Cardiac ventricle fibroblast (primary cell): ENCODE data around the genes ZNF717 and C3orf38.

DNA sequence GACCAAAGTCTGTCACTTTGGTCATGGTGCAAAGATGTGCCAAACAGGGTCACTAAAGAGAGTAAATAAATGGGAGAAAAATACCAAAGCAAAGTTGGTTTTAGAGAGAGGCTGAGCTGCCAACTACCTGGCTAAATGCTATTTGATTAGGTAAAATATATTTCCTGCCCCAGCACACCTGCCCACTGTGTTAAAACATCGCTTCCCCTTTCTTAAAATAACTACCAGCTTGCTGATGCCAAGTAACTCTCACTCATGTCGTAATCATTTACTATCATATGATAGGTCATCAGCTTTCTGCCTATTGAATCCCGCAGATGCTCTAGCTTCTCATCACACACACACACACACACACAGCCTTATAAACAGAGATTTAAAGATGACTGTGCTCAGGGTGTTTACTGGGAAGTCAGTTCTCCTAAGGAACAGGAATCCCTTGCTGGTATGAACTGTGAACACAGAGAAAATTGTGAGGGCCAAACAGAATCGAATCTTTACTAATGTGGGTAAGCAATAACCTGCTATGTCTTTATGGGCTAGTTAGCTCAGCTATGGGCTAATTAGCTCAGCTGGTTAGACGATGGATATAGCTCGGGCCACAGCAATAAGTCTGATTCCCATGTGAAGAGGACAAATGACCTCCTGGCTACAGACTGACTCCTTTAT is 173.1 kb downstream of the PDZRN3 start:
- RAMPAGE, long total RNA: no peak

DNA sequence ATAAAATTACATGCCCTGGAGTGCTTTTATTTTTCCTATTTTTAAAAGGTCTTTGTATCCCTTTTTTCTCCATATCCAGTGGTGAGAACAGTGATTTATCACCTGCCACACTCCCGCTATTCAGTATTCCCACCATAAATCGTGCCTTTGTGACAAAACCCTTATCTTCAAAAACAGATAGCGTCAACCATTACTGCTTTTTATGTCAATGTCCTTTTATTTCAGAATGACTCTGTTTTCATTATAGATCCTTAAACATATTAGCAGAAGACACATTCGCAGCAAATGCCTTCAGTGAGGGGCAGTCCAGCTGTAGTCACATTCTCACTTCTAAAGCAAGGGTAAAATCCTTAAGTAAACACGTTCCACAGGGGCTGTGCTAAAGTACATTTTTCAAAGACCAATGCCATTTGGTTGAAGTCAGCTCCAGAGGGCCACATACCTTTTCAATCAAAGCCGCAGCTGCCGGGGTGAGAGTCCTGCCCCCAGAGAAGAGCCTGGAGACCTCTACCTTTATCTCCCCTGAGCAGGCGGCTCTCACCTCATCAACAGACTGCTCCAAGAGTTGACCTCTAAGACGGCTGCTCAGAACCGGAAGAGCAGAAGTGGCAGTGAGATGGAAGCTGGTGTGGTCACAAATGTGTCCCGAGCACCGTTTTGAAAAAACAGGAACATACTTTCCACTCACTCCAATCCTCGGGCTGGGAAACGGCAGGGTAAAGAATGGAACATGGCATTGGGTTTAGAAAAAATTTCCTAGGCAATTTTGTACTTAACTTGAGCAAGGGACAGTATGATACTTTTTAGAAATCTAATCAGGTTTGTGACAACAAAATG is 53.3 kb downstream of the PDZRN3 start:
- RAMPAGE, long total RNA: no peak

- RAMPAGE, long total RNA: no peak
Observed at GRCh38 chr3:75785181-75785943, at the start of gene ZNF717. ZNF717 (minus strand) TSS chr3:75785549.

DNA sequence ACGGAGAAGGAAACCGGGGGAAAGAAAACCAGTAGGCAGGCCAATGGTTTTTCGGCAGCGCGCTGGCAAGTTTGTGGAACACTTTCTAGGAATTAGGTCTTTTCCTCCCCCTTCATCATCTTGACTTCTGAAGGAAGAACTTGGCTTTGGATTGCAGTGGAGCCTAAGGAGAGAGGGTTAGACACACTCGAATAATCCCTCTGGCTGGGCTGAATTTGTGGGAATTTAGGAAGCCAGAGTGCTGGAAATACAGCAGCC is 339 bp downstream of the ROBO2 start:
- RAMPAGE, long total RNA: no peak

- RAMPAGE, long total RNA: no peak
Observed at GRCh38 chr3:77577301-77577662, 537.4 kb downstream of the ROBO2 start.

DNA sequence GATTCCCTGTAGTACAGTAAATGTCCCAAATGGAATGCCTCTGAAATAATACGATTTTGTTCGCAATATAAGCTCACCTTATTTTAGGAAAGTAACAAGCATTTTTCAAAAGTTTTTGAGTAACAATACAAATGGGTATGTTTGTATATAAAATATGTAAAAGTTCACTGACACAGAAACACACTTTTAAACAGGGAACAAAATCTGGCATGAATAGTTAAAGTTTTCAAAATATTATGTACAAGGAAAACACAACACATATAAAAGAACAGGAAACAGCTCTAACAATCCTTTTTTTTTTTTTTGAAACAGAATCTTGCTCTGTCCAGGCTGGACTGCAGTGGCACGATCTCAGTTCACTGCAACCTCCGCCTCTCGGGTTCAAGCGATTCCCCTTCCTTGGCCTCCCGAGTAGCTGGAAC is 846.3 kb downstream of the ROBO1 start:
- RAMPAGE, long total RNA: no peak

- RAMPAGE, long total RNA: no peak
Observed at GRCh38 chr3:78923520-78924749, 843.9 kb downstream of the ROBO1 start.

GRCh38 chr3:79352183-79352493 is 415.7 kb downstream of the ROBO1 start:
- RAMPAGE, long total RNA: no peak

DNA sequence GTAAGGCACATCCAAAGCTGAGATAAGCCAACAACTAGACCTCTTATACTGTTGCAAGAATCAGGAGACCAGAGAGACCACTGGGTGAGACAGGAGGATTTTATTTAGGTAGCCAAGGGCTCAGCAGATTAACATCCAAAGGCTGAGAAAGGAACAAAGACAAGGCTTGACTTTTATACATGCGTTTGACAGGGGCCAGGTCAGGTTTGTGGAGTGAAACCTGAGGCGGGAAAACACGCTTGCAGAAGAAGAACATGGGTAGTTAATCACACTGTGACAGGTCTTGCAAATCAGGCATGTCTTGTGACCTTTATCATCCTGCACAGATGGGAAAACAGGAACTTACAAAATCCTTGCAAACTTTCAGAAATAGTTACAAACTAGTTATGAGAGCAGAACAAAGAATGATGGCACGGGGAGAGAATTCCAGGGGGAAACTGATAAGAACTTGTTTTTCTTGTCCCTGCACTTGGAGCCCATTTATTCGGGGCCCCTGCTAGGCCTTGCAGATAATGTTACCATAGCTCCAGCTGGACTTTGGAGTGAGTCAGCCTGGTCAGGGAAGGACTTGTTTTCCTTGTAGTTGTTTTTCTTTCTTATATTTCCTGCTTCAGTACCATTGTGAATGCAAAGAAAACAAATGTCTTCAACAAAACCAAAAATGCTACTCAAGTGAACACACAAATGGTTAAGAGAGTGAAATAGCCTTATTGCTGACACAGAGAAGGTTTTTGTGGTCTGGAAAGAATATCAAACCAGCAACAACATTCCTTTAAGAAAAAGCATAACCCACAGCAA is 965.8 kb upstream of the ROBO1 start:
- RAMPAGE, long total RNA: no peak

DNA sequence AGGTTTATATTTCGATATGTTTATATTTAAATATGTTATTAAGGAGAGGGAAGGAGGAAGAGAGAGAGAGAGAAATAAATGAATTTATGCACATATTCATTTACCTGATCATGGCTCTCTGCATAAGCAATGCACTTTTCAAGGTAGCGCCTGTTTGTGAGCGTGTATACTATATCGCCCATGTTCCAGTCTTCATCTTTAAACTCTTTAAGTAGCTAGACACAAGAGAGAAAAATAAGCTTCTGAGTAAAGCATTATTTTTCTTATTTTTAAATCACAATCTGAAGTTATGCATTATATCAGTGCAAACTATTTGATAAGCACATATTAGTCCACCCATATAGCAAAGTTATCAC is 180.4 kb downstream of the GBE1 start:
- RAMPAGE, long total RNA: no peak

DNA sequence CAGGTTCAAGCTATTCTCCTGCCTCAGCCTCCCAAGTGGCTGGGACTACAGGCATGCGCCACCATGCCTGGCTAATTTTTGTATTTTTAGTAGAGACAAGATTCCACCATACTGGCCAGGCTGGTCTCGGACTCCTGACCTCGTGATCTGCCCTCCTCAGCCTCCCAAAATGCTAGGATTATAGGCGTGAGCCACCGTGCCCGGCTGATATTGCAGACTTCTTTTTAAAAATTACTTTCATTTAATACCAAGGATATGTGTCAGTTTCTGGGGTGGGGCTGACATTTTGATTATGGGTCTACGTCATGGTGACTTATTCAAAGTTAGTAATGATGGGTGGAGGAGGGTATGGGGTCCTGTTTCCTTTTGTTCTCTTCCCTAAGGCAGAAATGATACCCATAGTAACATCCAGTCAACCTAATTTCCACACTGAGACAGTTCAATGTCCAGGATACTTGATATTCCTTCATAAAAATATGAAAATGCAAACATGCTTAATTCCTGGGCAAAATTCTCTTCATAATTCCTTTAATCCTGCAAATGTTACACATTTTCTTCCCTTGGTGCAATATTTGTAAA is 34.7 kb downstream of the GBE1 start:
- RAMPAGE, long total RNA: no peak

DNA sequence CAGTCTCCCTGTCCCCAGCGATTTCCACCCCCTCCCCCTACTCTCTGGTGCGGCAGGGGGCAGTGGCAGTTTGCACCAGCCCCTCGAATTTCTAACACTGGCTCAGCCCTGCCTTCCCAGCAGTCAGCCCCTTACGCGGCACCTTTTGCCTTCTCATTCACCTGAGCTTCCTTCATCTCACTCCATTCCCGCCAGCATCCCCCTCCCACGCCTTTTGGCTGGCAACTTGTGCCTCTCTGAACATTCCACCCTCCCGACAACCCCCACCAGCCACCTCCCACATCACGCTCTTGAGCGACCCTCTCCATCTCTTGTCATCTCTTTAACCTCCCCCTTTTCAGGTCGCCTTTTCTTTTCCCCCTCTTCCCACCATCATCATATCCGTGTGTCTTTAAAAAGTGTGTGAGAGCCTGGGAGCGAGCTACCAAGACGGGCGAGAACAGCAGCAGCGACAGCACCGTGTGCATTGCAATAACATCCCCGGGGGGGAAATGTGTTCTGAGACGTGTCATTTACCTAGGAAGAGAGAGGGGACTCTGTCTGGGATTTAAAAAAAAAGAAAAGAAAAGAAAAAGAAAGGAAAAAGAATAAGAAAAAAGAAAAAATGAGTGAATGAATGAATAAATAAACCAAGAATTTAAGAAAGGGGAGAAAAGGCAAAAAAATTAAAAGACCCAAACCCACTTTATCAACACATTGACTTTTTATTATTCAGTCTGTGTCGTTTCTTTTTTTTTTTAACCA is 1.1 kb downstream of the CADM2 start:
- RAMPAGE, long total RNA: no peak

DNA sequence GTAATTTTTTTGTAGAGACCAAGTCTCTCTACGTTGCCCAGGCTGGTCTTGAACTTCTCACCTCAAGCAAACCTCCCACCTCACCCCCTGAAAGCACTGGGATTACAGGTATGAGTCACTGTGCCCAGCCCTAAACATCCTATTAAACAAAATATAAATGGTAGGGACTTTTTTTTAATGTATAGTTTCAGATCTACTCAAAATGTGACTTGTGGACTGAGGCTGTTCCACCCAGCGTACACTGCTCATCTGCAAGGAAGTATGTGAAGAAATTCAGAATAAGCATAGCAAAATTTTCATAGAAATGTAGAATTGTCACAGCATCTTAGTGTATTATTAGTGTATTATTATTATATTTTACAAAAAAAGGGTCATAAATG is 522.5 kb downstream of the VGLL3 start:
- RAMPAGE, long total RNA: no peak

DNA sequence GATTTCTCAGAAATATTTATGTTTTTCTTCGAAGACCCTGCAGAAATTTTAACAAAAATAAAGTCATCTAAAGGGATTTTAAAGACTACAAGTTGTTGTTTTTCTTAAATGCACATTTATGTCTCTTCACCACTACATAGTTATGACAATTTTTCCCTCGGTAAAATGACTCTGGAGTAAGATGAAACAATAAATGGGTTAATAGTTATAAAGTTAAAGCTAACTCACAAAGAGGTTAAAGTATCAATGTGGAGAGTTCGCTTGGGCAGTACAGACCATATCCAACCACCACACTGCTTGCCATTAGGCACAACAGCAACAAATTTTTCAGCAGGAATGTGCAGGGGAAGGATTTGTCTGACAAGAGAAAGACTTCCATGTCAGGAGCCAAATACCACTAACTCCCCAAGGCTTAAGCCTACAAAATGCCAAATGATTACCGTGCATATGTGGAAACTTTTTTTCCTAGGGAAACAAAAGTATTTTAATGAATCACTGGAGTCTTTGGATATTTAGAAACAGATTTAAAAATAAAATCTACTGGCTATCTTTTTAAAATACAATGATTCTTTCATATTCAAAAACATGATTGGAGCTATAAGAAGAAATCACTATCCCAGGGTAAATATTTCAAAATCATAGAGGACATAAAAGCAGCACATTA is 8.1 kb downstream of the VGLL3 start:
- RAMPAGE, long total RNA: no peak

DNA sequence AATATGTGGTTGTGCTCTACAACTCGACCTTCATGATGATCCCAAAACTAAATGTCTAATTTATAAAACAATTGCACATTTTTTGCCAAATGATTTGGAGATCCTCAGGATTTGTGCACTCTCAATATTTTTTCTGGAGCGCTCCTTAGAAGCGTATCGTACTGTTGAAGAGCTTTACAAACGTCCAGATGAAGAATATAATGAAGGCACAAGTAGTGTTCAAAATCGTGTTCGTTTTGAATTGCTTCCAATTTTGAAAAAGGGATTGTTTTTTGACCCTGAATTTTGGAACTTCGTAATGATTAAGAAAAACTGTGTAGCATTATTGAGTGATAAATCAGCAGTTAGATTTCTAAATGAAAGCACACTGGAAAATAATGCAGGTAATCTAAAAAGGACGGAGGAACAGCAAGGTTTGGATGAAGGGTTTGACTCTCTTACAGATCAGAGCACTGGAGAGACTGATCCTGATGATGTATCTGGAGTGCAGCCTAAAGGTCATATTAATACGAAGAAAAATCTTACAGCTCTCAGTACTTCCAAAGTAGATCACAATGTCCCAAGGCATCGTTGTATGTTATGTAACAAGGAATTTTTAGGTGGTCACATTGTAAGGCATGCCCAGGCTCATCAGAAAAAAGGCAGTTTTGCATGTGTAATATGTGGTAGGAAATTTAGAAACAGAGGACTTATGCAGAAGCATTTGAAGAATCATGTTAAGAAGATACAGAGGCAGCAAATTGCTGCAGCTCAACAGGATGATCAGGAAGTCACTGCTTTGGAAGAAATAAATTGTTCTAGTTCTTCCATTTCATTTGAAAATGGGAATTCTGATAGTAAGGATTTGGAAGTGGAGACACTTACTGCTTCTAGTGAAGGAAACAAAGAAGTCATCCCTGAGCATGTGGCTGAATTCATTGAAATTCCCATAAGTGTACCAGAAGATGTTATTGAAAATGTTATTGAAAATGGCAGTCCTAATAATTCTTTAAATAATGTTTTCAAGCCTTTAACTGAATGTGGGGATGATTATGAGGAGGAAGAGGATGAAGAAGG is 10.7 kb upstream of the C3orf38 start:
- RAMPAGE, long total RNA: no peak

- RAMPAGE, long total RNA: no peak
Observed at GRCh38 chr3:88149485-88150450, at the start of gene C3orf38. C3orf38 (plus strand) TSS chr3:88149959.

DNA sequence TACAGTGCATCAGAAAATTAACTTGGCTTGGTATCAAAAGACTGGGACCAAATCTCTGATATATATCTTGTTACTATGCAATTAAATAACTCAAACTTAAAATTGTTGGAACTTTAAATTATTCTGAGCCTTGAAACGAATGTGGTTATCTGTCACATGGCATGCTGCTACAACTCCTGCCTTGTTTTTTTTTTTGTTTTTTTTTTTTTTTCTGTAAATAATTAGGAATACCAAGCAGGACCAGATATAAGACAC is 818.2 kb downstream of the NSUN3 start:
- RAMPAGE, long total RNA: no peak

DNA sequence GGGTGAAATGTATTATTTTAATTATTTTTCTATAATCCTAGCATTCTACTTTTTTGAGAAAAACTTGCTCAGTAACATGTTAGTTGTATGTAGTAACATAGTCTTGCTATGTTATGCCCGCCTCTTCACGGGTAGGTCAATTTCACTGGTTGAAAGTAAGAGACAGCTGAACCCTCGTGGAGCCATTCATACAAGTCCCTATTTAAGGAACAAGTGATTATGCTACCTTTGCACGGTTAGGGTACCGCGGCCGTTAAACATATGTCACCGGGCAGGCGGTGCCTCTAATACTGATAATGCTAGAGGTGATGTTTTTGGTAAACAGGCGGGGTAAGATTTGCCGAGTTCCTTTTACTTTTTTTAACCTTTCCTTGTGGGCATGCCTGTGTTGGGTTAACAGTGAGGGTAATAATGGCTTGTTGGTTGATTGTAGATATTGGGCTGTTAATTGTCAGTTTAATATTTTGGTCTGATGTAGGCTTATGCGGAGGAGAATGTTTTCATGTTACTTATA is 197.2 kb upstream of the EPHA6 start:
- RAMPAGE, long total RNA: no peak

GRCh38 chr3:97901580-97901905 is 70.7 kb downstream of the RIOX2 start:
- RAMPAGE, long total RNA: no peak

DNA sequence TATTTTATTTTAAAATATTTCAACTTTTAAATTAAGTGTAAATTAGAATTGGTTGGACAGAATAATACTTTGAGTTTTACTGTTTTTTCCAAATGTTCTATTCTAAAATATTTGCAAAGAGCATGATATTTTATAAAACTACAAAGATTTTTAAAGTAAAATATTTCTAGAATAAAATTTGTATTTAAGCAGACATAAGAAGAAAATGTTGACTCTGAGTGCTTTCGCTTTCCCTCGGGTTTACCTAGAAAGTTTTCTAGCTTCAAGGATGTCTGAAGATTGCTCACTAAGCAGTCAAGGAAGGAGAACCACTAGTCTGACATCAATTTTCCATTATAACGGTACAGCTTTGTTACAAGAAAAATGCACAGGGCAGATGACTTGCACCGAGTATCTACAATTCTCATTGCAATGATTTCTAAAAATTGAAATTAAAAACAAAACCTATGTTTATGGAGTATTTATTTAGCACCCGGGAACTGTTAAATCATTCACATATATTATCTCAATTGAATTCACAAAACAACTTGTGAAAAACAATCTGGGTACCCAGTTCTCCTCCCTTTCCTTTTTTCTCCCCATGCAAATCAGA is 14.2 kb downstream of the GPR15 start:
- RAMPAGE, long total RNA: no peak